HT-29 (cell line): ENCODE measurements around the genes ADAM8 and FRG2B.

DNA sequence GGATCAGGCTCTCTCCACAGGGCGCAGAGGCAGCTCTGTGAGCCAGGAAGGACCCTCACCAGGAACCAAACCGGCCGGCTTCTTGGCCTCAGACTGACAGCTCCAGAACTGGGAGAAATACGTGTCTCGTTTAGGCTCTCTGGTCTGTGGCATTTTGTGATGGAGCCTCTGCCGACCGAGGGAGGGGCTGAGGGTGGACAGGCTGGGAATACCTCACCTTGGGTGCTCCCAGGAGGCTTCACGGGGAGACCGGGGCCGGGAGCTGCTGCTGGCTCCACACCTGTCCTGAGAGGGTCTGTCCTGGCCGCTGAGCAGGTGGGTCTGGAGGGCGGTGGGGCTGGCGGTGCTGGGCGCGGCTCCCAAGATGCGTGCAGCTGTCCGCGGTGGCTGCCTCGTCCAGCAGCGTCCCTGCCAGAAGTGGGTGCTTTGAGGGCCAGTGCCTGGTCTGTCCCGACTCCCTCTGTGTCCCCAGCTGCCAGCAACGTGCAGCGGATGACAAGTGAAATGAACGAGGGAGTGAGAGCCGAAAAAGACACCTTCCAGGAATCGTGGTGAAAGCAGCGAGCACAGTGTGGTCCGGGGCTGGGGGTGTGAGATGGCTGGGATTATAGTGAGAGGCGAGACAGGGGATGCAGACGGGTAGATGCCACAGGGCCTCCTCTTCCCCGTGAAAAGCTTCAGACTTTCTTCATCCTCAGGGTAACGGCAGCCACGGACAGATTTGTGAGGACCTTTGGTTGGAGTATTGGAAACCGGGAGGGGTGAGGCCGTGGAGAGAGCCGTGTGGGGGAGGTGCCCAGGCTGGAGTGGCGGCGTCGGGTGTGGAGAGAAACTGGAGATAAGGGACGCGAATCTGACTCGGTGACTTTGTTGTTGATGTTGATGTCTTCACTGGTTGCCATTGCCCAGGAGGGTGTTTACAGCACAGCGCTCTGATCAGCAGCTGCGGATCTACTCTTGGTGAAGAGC lies 89.8 kb downstream of the INPP5A start:
- RAMPAGE, long total RNA, result no peak

DNA sequence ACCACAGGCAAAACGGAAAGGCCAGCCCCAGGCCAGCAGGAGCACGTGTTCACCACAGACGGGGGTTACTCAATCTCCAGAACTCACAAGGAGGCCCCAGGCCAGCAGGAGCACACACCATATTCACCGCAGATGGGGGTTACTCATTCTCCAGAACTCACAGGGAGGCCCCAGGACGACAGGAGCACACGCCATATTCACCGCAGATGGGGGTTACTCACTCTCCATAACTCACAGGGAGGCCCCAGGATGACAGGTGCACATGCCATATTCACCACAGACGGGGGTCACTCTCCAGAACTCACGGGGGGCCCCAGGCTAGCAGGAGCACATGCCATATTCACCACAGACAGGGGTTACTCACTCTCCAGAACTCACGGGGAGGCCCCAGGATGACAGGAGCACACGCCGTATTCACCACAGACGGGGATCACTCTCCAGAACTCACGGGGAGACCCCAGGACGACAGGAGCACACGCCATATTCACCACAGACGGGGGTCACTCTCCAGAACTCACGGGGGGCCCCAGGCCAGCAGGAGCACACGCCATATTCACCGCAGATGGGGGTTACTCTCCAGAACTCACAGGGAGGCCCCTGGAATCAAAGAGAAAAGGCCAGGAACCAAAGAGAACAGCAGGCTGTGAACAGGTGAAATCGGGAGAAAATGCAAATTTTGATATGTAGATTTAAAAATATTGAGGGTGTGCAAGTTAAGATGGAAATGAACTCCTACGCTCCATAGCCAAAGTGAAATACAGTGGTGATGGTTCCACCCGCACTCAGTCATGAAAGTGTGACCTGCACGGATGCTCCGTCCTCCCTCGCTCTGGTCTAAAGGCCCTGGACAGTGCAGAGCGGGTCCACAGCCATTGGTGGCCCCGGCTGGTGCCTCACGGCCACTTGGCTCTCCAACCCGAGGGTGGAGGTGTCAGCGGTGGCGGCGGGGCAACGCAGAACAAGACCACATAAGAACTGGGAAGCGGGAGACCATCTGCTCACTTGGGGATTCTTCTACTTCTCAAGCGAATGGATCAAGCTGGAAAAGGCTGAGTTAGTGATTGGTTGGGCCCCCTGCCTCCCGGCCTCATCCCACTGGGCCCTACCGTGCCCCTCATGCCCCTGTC lies 61.1 kb downstream of the NKX6-2 start:
- RAMPAGE, long total RNA, result no peak

DNA sequence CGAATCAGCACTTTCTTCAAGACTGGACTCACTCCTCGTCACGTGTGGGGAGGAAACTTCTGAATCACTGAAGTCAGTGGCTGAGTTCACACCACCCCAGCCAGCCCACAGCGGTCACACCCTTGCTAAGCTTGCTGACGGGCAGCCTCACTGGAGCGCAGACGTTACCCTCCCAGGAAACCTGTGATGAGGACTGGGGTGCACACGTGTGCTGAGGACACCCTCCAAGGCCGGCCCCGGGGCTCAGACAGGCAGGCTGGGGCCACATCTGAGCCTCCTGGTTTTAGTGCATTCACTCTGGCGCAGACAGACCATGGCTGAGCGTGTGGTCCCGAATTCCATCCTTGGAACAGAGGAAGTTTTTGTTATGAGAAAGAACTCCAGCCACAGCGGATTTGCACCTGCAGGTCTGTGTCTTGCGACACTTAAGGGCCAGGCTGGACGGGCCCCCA lies 42.3 kb downstream of the NKX6-2 start:
- RAMPAGE, long total RNA, result no peak

DNA sequence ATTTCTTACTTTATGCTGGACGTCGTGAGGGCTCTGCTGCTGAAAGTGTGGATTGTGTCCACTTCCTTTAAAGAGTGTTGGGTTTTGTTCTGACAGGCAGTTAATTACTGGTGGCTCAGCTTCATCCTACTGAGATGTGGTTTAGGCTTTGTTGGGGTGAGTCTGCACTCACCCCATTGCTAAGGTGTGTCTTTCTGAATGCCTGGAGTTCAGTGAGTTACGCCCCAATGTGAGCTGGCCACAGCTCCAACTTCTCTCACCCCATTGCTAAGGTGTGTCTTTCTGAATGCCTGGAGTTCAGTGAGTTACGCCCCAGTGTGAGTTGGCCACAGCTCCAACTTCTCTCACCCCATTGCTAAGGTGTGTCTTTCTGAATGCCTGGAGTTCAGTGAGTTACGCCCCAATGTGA lies 39.7 kb downstream of the CFAP46 start:
- RAMPAGE, long total RNA, result no peak

DNA sequence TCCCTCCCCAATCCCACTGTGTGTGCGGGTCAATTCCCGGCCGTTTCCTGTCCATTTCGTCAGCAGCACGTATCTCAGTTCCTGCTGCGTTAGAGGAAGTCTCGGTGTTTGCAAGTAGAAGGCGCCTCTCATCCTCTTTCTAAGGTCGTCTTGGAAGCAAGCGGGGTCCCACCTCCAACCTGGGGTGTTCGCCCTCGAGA lies 25.0 kb upstream of the ADGRA1 start:
- RAMPAGE, long total RNA, result no peak

- RAMPAGE, long total RNA, result no peak
Observed at GRCh38 chr10:133151585-133152174, 8.3 kb upstream of the KNDC1 start.

DNA sequence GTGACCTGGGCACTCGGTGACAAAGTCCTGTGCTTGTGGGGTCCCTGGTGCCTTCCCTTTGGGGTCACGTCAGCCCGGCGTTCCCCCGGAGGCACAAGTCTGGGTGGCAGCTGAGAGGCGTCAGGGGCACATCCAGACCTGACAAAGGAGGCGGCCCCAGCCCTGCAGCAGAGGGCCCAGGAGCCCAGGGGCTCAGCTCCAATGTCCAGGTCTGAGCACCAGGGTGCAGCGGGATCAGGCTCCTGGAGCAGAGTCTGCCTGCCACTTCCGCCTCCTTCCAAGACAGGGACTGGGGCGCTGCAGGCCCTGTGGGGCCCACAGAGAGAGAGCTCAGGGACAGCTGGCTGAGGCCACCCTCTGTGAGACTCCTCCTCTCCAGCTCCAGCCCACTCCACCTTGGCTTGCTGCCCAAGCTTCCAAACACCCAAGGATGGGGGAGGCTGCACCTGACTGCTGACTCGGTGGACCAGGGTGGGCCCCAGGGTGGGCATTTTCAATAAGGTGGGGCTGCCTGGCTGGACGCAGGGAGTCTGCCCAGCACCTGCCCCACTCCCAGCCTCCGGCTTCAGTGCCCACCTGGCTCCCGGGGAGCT lies 1.1 kb upstream of the KNDC1 start:
- RAMPAGE, long total RNA, result no peak

- RAMPAGE, long total RNA, result no peak
Observed at GRCh38 chr10:133167313-133167996, 7.4 kb downstream of the KNDC1 start.

DNA sequence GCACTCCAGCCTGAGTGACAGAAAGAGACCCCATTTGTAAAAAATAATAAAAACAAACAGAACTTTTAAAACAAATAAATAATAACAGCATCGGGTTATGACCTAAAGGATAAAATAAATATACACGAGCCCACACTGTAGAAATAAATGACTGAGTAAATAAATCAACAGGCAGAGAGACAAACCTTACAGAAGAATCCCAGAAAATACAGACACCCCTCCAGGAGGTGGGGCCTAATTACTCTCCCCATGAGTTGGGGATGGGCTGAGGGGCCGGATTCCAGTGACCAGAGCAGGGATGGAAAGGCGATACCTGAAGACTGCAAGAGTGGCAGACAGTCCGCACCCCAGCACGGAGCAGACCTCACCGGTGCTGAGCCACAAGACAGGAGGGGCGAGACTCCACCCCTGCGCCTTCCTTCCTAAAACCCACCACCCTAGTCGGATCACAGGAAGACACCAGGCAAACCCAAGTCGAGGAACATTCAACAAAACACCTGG lies 939 bp upstream of the UTF1 start:
- RAMPAGE, long total RNA, result no peak

GRCh38 chr10:133249880-133250470 lies 12.3 kb downstream of the VENTX start:
- RAMPAGE, long total RNA, result no peak

DNA sequence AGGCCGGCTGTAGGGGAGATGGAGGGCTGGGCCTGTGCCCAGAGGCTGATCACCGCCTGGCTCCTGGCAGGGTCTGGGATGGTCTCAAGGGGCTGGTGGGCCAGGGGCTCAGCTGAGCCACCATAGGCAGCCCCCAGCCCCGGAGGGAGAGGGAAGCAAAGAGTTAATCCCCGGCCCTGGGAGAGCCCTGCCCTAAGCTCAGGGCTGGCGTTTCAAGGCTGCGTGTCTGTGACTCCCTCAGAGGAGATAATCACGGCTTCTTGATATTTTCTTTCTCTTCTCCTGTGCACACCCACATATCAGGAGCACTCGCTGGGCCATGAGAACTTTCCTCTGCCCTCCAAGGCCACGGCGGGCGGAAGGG lies 16.7 kb downstream of the VENTX start:
- RAMPAGE, long total RNA, result no peak

- RAMPAGE, long total RNA, result no peak
Observed at GRCh38 chr10:133276262-133277387, at the start of gene ADAM8. ADAM8 (minus strand) TSS chr10:133276868.

- RAMPAGE, long total RNA, result no peak
Observed at GRCh38 chr10:133388129-133388880, 5.7 kb upstream of the MTG1 start.

GRCh38 chr10:133388881-133389476 lies 5.0 kb upstream of the MTG1 start:
- RAMPAGE, long total RNA, result no peak

DNA sequence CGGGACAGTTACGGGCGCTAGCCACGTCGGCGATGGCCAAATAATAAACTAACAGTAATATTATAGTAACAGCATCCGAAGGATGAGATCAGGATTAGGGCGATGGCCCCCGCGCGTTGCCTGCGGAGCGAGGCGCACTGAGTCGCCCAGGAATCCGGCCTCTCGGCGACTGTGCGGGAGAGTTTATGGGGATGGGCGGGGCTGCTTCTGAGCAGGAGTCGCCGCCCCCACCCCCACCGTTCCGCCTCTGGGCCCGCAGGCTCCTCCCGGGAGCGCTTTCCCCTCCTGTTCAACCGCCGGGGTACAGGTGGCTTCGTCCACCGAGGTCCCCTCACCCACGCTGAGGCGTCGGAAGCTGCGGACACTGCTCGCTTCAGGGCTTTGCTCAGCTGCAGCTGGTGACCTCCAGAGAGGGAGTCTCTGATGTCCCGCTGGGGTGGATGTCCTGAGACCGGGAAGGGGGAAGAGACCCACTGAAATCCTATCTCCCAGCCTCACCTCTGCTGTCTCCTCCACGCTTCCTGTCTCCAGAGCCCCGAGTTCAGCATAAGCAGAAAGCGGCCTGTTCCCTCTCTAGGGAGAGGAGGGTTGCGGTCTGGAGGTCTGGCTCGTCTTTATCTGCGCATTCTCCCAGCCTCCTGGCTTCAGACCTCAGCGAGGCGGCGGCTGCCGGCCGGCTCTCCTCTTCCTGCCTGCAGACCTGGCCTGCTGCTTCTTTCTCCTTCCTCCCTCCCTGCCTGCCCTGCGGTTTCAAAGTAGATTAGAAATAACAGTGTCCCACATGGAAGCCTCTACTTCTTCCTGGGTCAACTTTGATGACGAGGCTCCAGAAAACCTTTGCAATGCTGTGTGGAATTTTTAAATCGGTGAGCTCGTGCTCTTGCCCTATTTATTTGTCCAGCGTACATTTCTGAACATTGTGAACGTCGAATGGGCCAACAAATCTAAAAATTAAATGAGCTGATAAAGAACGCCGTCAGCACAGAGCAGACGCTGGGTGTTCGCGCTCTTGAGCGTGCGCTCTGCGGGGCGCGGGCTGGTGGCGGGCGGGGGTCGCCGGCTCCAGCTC lies 1.9 kb downstream of the CYP2E1 start:
- RAMPAGE, long total RNA, result no peak

DNA sequence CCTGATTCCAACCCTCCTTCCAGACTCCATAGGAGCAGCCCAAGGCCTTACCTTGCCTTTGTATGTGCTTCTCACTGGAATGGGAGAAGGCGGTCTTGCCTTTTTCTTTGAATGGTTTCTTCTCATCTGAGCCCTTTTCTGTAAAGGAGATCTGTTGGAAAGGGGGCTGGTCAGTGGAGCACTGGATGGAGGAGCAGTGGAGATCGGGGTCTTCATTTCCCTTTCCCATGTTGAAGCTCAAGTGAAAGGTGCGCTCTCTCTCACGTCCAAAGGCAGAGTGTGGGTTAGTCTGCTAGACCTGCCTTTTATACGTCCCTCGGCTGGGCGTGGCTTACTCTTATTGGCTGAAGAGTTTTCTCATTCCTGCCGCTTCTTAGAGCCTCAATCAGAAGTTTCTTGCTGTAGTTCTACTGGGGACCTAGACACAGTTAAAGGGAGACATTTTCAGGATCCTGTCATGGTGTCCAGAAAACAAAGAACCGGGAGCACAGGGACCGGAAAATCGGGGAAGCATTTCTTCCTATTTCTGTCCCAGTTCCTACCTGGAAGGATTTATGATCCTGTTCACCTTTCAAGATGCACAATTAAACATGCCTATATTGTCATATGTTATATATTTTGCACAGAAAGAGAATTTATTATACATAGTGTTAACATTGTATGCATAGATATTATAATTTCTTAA lies at the start of gene FRG2B:
TSS of gene FRG2B (minus strand) at position 282 of the 685 bp plus-strand sequence.
- RAMPAGE, long total RNA, result no peak

DNA sequence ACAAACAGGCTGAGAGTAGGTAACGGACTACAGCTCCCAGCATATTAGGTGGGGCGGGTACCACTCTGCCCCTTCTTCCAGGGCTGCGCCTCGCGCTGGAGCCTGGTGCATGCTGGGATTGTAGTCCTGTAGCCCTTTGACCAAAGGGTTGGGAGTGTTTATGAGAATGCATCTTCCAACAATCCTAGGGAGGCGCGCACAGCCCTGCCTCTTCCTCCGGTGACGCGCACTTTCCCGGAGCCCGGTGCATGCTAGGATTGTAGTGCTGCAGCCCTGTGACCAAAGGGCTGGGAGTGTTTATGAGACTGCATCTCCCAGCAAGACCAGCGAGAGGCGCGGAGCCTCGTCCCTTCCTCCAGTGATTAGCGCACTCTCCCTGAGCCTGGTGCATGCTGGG lies 22.4 kb upstream of the FRG2B start:
- RAMPAGE, long total RNA, result no peak